AG10803 (cell line): ENCODE results near the gene HLCS.

DNA sequence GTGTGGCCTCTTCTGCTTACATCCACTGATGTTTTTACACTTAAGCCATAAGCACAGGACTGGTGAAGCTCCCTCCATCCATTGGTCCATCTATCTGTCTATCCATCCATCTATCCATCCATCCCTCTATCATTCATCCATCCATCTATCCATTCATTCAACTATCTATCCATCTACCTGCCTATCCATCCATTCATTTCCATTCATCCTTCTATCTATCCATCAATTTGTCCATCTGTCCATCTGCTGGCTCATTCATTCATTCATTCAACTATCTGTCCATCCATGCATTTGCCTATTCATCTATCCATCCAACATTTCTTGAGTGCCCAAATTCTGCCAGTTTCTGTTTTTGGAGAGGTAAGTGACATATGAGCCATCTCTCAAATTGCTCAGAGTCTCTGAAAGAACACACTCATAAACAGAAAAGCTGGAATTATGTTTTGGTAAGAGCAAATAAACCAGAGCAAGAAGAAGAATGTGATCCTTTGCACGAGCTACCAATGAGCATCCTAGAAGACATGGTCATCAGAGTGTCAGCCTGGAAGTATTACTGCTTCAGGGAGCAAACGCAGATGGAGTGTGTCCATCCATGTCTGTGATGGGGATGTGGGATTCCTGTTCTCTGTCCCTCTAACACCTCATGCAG is 16.1 kb downstream of the RUNX1 start:
- RRBS, result no CpG with 5 or more reads among the region's 2 CpGs

- RRBS, result no CpG with 5 or more reads among the region's 10 CpGs
Measured at GRCh38 chr21:35227116-35227773, 178.1 kb upstream of the RUNX1 start.

DNA sequence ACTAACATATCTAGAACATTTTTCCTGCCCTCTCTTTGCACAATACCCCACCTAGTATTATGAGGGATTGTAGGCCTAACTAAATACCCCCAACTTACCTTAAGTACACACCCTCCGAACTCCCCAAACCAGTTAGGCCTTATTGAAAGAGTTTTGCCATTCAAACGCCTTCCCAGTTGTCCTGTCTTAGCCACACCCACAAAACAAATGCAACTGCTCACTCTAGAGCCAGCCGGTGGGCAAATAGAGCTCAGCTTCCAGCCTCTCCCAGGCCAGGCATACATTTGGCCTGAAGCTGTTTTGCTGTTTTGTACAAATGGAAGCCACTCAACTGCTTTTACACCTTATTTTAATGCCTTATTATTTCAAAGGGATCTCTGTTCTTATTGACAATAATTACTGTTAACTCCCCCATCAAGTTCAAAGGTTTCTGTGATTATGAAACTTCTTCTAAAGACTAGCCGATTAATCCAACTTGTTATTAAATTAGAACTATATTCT is 224.3 kb upstream of the RUNX1 start:
- RRBS, result no CpG with 5 or more reads among the region's 4 CpGs

- RRBS, result no CpG with 5 or more reads among the region's 6 CpGs
Measured at GRCh38 chr21:35529181-35529632, 480.1 kb upstream of the RUNX1 start.

DNA sequence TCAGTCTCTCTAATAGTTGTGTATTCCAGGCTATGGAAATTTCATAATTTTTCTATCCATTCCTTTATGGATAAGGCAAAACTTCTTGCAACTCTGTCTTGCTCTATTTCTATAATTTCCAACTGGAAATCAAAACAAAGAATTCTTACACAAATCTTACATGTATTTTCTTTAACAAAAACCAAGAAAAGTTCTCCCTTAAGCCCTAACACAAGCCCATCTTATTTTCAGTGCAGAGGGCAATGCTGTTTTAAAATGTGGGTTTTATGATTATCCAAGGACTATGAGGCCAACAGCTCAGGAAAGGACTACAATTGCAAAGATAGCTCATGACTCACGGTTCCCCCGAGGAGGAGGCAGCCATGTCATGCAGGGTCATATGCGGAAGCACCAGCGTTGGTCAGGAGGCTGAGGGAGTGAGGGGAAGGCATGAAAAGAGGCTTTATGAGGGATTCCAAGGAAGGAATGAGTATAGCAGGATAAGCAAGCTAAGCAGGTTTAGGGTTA is 495.3 kb downstream of the SETD4 start:
- RRBS, result no CpG with 5 or more reads among the region's 4 CpGs

- RRBS, result no CpG with 5 or more reads among the region's 12 CpGs
Measured at GRCh38 chr21:36004492-36004908, 55.8 kb downstream of the SETD4 start.

GRCh38 chr21:36072781-36073721 is 3.2 kb downstream of the CBR1 start:
- RRBS, result no CpG with 5 or more reads among the region's 5 CpGs

- RRBS, result no CpG with 5 or more reads among the region's 6 CpGs
Measured at GRCh38 chr21:36079964-36080425, 10.2 kb downstream of the CBR1 start.

DNA sequence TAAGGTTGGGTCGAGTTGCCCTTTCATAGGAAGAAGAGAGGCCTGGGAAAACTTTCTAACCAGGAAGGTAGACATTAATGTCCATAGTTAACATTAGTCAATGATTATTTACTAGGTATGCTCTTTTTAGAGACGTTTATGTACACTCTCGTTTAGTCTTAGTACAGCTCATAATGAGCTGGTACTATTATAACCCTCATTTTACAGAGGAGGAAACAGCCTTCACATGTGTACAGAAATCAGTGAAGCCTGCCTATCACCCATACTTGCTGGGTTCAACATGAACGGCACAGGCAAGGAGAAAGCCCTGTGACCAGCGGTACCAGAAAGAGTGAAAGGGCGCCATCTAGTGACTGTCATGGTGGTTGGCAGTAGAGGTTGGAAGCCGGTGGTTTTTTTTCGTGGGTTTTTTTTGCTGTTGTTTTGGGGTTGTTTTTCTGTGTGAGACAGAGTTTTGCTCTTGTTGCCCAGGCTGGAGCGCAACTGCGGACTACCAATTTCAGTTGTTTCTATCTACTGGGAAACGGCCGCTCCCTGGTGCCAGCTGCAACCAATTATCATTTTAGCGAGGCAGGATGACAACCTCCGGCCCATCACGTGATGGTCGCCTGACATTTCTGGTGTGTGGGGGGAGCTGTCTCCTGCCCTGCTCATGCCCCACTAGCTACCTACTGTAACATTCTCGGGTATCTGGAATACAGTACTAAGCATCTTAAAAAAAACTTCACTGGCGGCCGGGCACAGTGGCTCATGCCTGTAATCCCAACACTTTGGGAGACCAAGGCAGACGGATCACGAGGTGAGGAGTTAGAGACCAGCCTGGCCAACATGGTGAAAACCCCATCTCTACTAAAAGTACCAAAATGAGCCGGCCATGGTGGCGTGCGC is 22.0 kb upstream of the CBR3 start:
- RRBS, result no CpG with 5 or more reads among the region's 24 CpGs

GRCh38 chr21:36150165-36151059 is 6.2 kb upstream of the DOP1B start:
- RRBS, result no CpG with 5 or more reads among the region's 4 CpGs

- RRBS, result 2% methylated on average over 10 of the region's 66 CpGs
Measured at GRCh38 chr21:36155976-36156726, 473 bp upstream of the DOP1B start.

GRCh38 chr21:36187066-36187534 is 30.5 kb downstream of the DOP1B start:
- RRBS, result no CpG with 5 or more reads among the region's 6 CpGs

GRCh38 chr21:36198741-36199176 is 42.1 kb downstream of the DOP1B start:
- RRBS, result no CpG with 5 or more reads among the region's 7 CpGs

DNA sequence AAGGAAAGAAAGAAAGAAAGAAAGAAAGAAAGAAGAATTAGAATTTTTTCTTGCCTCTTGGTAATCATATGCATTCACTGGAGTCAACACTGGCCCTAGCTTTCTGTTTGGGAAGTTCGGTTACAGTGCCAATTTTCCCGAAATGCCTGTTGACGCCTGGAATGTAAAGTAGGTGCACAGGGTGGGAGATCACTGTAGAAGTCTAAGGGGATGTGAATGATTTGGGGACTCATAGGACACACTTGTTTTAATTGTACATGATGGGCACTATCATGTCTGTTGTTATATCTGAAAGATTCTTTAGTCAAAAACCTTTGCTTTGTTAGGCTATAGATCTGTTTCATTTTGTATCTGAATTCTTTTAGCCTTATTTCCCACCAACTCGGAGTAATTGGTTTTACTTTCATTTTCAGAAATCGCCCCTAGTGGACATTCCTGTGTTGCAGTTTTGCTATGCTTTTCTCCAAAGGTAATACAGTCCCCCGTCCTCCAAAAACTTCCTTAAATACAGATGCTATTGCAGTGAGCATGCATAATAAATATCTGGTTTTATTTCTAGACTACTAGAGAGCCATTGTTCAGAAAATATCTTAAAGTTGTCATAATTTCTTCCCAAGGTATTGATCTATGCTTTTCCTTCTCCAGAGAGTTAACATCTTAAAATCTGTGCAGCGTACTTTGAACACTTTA is 59.6 kb upstream of the MORC3 start:
- RRBS, result no CpG with 5 or more reads among the region's 7 CpGs

- RRBS, result no CpG with 5 or more reads among the region's 6 CpGs
Measured at GRCh38 chr21:36288508-36288999, 31.4 kb upstream of the MORC3 start.

GRCh38 chr21:36370918-36371378 is 14.2 kb upstream of the CHAF1B start:
- RRBS, result no CpG with 5 or more reads among the region's 2 CpGs

- RRBS, result no CpG with 5 or more reads among the region's 8 CpGs
Measured at GRCh38 chr21:36662071-36662338, 36.9 kb upstream of the SIM2 start.

GRCh38 chr21:36700456-36700961 is 1.6 kb downstream of the SIM2 start:
- RRBS, result 11% methylated on average over 5 of the region's 30 CpGs

DNA sequence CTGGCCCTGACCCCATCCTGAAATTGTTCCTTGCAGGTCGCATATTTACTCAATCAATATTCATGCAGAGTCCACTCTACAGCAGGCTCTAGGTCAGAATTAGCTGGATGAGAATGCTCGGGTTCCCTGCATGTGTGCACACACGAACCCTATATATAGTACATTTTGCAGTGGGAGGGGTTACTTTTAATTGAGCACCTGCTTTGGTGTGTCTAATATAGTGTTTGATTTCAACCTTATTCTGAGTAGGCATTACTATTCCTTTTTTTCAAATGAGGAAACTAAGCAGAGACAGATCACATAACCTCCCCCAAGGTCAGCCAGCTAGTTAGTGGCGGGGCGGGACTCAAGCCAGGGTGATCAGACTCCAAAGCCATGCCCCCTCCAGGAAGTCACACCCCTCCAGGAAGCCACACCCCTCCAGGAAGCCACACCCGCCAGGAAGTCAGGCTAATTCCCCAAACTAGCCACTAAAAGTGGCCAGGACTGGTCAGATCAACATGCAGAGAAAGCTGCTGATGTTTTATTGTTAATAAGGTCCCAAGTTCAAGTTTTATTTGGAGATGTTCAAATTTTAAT is 106.4 kb downstream of the HLCS start:
- RRBS, result no CpG with 5 or more reads among the region's 6 CpGs

DNA sequence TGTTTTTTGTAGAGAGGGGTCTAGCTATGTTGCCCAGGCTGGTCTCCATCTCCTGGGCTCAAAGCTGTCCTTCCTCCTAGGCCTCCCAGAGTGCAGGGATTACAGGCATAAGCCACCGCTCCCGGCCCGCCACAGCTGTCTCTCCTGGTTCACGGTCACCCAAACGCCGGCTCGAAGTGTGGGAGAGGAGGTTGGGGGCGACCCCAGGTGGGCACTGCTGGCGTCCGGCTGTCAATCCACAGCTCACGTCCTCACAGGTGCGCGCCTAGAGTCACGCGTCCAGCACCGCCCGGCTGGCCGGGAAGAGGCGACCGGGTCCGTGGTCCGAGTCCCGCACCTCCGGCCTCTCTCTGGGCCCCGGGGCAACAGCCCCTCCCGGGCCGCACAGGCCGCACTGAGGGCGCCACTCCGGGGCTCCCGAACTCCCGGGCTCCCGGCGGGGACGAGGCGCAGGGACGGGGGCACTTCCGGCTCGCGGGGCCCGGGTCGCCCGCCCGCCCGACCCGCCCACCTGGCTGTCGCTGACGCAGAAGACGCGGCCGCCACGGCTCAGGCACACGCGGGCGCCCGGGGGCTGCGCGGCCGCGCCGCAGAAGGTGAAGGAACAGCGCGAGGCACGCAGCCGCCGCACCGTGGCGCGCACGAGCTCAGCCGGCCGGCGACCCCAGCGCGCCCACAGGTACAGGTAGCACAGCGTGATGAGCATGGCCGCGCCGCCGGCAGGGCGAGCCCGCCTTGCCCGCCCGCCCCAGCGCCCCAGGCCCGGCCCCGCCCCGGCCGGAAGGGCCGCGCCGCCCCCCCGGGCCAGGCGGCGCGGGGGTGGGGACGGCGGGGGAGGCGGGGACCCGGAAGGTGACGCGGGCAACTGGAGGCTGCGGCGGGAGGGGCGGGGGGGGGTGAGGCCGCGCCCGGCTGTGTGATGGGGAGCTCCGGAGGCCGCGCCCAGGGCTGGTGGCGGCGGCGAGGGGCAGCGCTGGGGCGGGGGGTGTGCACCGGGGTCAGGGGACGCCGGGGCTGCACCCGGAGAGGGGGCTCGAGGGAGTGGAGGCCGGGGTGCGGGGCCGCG is at the start of gene HLCS:
TSS of gene HLCS (minus strand) at position 737 of the 1,066 bp plus-strand sequence.
- RRBS, result 2% methylated on average over 77 of the region's 125 CpGs